Right atrium auricular region (tissue), 2 donors: ENCODE measurements around a stretch of chr5.

DNA sequence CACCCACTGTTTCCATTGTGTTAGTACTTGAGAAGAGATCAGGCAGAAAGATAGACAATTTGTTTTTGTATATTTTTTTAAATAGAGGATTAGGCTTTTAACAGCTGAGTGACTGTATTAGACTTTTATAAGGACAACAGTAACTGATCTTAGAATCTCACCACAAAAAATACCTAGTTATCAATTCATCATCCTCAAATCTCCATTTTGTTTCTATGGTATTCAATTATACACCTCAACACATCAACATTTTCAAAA, 191.0 kb downstream of the AP3B1 start:
- PRO-cap, result no peak
- RAMPAGE, long total RNA, 2 experiments, result no peak in any of the 2 experiments

GRCh38 chr5:78173741-78174059, 120.8 kb downstream of the AP3B1 start:
- PRO-cap, result no peak
- RAMPAGE, long total RNA, 2 experiments, result no peak in any of the 2 experiments

- PRO-cap, result no peak
- RAMPAGE, long total RNA, 2 experiments, result no peak in any of the 2 experiments
These were observed 8.2 kb downstream of the AP3B1 start for GRCh38 chr5:78286178-78286771.

GRCh38 chr5:78530392-78530947, 118.1 kb downstream of the LHFPL2 start:
- PRO-cap, result no peak
- RAMPAGE, long total RNA, 2 experiments, result no peak in any of the 2 experiments

- PRO-cap, result no peak
- RAMPAGE, long total RNA, 2 experiments, result no peak in any of the 2 experiments
These were observed 74.6 kb downstream of the LHFPL2 start for GRCh38 chr5:78573874-78574503.

GRCh38 chr5:78574802-78575210, 73.8 kb downstream of the LHFPL2 start:
- PRO-cap, result no peak
- RAMPAGE, long total RNA, 2 experiments, result no peak in any of the 2 experiments

GRCh38 chr5:78627529-78628015, 21.0 kb downstream of the LHFPL2 start:
- PRO-cap, result no peak
- RAMPAGE, long total RNA, 2 experiments, result no peak in any of the 2 experiments

GRCh38 chr5:78638316-78638990, 10.1 kb downstream of the LHFPL2 start:
- PRO-cap, result bidirectional peak, plus-strand start at chr5:78638812, minus-strand start at chr5:78638685
- RAMPAGE, long total RNA, 2 experiments, result no peak in any of the 2 experiments

DNA sequence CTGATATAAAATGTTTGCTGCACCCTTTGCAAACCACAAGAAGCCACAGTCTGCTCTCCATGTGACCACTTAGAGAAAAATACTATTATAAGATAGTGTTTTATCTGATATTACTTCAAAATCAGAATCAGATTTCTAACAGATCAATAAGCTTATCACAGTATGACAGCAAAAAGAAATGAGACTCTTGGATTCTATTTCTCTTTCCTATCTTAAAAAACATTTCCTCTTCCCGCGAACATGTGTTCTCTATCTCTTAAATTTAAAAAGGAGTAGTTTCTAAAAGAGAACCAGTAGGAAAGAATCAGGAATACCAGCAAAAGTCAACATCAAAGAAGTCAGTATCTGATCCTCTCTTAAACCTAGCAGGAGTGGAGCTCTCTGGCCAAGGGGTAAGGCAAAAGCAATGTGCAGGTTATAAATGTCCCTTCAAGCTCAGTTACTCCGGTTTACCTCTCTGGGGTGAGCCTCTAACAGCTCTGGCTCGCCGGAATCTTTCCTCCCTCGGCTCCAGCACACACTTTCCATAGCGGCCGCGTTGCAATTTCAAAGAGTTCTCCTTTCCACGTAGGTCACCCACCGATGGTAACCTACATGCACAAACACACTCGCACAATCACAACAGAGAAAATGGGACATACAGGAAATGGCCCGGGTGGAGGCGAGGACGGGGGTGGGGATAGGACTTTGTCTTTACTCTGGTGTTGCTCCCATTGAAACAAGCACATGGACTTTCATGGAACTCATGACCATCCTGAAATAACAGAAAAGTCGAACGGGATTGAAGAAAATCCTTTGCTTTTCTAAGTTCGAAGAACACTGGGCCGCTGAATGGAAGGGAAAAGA, 1.4 kb downstream of the LHFPL2 start:
- PRO-cap, result no peak
- RAMPAGE, long total RNA, 2 experiments, result no peak in any of the 2 experiments

DNA sequence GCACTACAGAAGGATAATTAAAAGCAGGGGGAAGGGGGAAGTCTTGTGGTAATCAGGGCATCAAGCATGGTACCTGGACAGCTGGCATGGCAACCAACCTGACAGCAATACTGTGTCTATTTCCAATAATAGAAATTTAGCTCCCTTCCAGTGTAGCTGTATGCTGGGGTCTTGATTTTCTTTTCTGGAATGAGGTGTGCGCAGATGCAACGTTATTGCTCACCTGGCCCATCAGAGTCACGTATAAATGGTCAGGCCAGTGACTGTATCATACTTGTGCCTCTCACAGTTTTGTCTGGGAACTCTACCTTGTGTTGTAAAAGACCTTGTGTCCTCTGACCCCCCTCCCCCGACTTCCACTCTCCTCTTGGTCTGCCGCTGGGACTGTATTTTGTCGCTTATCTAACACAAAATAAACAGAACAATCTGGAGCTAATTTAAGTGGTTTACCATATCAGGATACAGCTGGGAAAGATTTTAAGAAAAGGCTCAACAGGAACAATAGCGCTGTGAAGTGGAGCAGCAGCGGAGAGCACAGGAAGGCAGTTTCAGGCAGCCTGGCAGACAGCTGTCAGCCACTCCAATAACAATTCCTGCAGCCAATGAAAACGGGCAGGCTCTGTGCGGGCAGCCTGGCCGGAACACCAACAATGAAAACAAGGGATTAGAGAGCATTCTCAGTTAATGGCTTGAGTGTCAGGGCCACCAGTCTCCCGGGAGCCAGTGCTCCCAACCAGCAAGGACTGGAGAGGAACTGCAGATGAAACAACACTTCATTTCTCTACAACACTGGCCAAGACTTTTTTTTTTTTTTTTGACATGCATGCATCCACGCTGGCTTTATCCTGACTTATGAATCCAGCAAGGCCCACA, 76.9 kb downstream of the ARSB start:
- PRO-cap, result unidirectional peak, plus-strand start at position 674 of the sequence
- RAMPAGE, long total RNA, 2 experiments, result no peak in any of the 2 experiments

DNA sequence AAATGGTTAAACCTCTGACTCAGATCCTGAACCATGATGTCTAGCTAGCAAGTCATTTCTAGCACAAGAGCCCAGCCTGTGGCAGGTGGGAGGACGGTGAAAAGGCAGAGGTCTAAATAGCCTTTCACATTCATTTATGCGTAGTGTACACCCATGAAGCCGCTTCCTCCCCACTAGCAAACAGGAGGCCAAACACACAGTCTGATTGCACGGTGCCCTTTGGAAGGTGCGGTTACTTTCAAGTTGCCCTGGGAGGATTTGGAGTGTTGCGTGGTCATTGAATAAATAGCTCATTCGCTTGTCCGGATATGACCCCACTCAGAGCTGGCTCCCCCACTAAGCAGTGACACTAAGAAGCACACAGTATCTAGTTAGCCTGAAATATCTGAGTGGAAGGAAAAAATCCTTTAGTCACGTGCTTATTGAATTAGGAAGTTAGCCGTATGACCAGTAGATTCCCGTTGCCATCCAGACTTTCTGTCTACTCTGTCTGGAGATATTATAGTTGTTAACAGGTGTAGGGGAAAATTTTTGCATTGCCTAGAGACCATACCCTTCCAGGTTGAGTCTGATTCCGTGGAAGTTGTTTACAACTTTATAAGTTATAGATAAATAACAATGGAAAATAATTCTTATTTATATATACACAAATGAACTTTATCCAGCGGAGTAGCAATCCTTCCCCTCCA, 735 bp upstream of the ARSB start:
- PRO-cap, result bidirectional peak, plus-strand start at position 66 of the sequence, minus-strand start outside the sequence; unidirectional peak, minus-strand start at position 221 of the sequence; unidirectional peak, minus-strand start at position 258 of the sequence
- RAMPAGE, long total RNA, 2 experiments, result no peak in any of the 2 experiments

DNA sequence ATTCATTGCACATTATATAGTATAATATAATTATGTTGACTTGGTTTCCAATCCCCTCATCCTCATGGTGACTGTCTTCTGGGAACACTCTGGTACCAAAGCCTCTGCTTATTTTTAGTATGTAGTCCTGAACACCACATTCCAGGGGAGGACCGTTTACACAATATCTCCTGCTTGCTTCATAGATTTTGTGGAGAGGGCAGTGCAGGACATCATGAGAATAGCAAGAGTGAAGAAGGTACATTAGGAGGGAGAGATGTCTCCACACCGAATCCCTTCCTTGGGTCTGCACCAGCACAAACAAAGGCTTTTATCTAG, 20.5 kb upstream of the BHMT start:
- PRO-cap, result no peak
- RAMPAGE, long total RNA, 2 experiments, result no peak in any of the 2 experiments

- PRO-cap, result no peak
- RAMPAGE, long total RNA, 2 experiments, result no peak in any of the 2 experiments
These were observed 4.5 kb upstream of the BHMT start for GRCh38 chr5:79107125-79107541.

DNA sequence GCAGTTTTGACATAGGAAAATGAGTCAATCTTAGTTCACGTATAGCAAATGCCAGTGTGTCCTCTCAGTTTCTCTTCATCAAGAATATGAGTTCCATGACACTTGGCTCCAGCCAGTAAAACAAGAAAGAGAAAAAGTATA, 1.1 kb upstream of the HOMER1 start:
- PRO-cap, result no peak
- RAMPAGE, long total RNA, 2 experiments, result no peak in any of the 2 experiments

DNA sequence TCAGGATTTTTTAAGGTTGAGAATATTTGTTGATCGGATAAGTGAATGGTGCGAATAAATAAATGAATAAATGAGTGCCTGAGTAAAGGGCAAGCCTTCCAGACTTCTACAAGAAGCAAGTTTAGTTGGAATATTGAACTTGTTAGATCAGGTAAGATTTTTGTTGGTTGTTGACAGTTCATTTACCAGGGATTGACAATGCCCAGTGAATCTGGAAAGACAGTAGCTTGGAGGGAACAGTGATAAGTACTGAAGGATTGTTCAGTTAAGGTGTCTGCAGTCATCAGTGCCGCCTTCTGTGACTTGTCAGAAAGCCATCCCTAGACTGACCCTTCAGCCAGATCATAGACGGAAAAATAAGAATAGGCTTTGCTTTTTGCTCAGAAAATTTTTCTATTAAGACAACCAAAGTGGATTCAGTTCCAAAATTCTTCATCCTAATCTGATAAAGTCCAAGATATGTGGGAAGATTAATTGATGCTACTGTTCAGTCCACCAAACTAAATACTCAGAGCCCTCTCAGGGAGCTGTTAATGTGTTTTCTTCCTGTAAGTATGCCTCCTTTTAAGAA, 6.4 kb downstream of the CMYA5 start:
- PRO-cap, result bidirectional peak, plus-strand start at position 286 of the sequence, minus-strand start at position 241 of the sequence
- RAMPAGE, long total RNA, 2 experiments, result no peak in any of the 2 experiments

GRCh38 chr5:79754833-79755388, 65.3 kb downstream of the CMYA5 start:
- PRO-cap, result no peak
- RAMPAGE, long total RNA, 2 experiments, result no peak in any of the 2 experiments

- PRO-cap, result unidirectional peak, minus-strand start at chr5:80083659
- RAMPAGE, long total RNA, 2 experiments, result no peak in any of the 2 experiments
These were observed 48.3 kb downstream of the THBS4 start for GRCh38 chr5:80083430-80083857.

DNA sequence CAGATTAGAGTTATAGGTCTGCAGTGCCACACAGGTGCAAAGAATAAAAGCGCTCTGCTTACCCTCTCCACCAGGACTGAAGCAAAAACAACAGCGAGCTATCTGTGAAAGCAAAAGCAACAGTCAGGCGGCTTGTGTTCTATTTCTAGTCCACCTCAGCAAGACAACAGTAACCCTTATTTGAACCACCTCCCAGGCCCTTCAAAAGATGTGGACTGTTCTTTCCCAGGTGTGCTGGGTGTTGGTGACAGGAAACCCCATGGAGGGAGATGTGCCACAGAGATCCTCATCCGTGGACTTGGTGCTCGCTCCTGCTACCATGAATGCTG, 108.7 kb downstream of the SERINC5 start:
- PRO-cap, result no peak
- RAMPAGE, long total RNA, 2 experiments, result no peak in any of the 2 experiments

GRCh38 chr5:80152751-80153307, 103.0 kb downstream of the SERINC5 start:
- PRO-cap, result no peak
- RAMPAGE, long total RNA, 2 experiments, result no peak in any of the 2 experiments

DNA sequence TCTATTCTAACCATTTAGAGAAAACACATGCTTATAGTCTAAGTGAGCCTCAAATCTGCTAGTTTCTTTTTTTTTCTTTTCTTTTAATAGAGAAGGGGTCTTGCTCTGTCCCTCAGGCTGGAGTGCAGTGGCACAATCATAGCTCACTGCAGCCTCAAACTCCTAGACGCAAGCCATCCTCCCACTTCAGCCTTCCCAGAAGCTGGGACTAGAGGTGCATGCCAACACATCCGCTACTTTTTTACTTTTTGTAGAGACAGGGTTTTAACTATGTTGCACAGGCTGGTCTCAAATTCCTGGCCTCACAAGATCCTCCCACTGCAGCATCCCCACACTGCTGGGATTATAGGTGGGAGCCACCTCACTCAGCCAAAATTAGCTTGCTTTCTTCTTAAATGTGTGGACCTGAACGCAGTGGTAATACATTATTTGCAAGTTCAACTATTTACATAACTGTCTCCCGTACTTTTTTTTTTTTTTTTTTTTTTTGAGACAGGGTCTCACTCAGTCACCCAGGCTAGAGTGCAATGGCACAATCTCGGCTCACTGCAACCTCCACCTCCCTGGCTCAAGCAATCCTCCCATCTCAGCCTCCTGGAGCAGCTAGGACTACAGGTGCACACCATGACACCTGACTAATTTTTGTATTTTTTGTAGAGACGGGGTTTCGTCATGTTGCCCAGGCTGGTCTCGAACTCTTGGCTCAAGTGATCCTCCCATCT, 66.0 kb downstream of the SERINC5 start:
- PRO-cap, result no peak
- RAMPAGE, long total RNA, 2 experiments, result no peak in any of the 2 experiments